H4 (cell line): ENCODE measurements around the genes ATN1, PTPN6 and ACSM4.

GRCh38 chr12:6638828-6640008 is 3.5 kb upstream of the LPAR5 start:
- RAMPAGE, long total RNA = no peak

GRCh38 chr12:6641070-6641351 is 5.3 kb upstream of the LPAR5 start:
- RAMPAGE, long total RNA = no peak

DNA sequence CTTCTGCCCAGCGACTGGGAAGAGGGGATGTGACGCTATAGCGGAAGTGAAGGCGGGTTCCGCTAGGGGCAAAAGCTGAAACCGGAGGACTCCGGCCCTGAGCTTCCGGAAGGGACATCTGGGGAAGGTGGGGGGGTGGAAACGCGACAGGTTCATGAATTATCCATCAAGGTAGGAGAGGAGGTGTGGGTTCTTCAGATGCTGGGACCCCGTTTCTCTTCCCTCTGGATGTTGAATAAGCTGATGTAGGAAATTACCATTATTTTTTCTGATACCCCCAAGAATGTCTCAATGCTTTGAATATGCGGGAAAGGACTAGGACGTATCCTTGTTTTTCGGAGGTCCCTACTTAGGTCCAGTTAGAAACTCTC is 459 bp upstream of the ZNF384 start:
- RAMPAGE, long total RNA = no peak

GRCh38 chr12:6703472-6704028 is 2.9 kb upstream of the PIANP start:
- RAMPAGE, long total RNA = no peak

DNA sequence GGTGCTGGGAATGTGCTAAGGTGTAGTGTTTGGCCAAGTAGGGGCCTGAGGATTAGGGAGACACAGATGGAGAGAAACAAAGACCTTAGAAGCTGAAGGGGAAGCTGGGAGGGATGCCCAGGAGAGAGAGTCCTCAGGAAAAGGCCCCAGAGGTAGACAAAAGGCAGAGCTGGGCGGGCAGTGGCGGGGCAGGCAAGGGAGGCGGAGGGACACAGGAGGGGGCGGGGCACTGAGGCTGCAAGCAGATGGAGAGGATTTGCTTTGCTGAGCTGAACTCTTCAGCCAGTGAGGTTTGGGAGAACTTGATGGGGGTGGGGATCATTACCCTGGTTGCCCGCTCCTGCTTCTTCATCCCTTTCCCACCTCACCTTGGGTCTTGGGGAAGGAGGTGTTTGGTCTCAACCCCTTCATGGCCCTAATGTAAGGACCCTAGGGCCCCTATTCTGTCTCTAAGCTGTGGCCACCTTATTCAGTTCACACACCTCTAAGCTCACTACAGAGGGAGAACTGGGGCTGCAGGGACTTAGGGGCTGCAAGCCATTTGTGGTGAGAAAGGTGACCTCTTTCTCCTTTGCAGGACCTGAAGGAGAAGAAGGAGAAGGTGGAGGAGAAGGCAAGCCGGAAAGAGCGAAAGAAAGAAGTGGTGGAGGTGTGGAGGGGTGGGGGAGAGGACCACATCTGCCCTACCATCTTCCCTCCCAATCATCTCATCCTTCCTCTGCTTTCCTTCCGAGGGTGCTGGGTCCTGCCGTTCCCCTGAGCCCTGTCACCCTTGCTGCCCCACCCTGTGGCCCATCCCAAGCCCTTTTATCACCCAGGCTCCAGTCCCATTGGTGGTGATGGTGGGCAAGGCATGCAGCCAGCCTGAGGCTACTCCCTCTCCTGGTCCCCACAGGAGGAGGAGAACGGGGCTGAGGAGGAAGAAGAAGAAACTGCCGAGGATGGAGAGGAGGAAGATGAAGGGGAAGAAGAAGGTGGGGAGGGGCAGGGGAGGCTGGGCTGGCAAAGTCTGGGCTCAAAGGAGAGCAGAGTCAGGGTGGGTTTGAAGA is 3.0 kb upstream of the LAG3 start:
- RAMPAGE, long total RNA = no peak

DNA sequence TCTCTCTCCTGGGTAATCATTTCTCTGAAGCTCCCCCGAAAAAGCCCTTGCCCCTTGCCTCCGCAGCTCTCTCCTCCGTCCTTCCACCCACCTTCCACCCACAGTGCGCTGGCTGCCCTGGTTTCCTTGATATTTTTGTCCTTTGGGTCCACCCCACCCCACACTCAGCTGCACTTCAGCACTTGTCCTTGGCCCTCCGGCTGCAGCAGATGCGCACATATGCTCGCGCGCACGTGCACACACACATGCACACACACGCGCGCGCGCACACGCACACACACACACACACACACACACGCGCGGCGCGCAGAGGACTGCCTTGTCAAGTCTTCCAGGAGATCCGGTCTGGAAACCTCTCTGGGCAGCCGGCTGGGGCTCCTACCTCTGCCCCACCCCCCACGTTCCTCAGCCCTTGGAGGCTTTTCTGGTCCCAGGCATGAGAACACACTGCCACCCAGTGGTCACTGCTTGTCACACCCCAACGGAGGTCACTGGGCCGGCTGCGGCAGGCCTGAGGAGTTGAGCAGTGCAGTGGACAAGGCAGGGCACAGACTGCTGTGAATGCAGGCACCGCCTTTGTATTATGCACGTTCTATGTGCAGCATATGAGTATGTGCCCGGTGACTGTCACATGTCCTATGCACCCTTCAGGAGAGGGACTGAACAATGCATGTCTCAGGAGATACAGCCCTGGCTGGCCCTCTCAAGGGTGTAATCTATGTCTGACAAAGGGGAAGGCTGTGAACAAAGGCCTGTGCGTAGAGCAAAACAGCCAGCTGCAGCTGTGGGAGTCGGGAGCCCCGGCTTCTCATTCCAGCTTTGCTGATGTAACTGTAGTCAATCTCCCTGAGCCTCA is 6.6 kb downstream of the LAG3 start:
- RAMPAGE, long total RNA = no peak

- RAMPAGE, long total RNA = no peak
Measured at GRCh38 chr12:6868466-6869513, 1.5 kb downstream of the TPI1 start.

DNA sequence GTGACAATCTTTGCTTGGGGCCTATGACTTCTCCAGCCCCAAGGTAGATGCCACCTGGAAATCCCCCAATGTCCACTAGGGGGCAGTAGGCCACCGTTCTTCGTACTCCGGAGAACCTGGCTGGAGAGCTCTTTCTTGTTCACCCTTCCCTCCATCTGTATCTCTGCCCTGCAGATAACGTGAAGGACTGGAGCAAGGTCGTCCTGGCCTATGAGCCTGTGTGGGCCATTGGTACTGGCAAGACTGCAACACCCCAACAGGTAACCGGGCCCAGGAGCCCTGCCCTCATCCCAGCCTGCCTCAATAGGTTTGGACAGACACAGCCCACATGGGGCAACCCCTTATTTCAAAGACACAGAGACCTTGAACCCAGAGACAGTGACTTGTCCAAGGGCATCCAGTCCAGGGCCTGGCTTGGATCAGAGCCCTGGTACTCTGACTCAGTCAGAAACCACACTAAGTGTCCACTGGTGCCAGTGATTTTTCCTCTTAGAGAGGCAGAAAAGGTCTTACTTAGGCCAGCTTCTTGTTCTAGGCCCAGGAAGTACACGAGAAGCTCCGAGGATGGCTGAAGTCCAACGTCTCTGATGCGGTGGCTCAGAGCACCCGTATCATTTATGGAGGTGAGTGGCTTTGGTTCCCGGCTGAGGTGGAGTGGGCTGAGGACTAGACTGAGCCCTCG is 2.3 kb downstream of the TPI1 start:
- RAMPAGE, long total RNA = no peak

GRCh38 chr12:6886174-6887133 is 13.4 kb upstream of the SPSB2 start:
- RAMPAGE, long total RNA = no peak

DNA sequence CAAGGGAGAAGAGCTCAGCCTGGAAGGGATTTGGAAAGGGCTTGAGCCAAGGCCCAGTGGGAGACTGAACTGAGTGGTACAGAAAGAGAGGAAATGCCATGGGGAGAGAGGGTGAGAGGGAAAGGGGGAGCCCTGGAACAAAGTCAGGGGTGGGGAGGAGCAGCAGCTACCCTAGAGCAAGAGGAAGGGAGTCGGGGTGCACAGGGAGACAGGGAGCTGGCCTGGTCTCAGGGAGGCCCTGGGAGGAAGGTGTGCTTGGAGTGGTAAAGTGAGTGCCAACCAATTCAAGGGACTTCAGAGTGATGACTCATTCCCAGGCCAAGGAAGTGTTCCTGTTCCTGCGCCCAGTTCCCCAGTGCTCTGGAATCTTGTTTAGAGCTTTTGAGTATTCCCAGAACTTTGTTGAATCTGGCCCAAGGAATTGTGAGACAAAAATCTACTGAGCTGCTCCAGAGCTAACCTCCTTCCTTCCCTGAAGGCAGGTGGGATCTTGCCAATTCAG is 2.4 kb upstream of the ATN1 start:
- RAMPAGE, long total RNA = no peak

DNA sequence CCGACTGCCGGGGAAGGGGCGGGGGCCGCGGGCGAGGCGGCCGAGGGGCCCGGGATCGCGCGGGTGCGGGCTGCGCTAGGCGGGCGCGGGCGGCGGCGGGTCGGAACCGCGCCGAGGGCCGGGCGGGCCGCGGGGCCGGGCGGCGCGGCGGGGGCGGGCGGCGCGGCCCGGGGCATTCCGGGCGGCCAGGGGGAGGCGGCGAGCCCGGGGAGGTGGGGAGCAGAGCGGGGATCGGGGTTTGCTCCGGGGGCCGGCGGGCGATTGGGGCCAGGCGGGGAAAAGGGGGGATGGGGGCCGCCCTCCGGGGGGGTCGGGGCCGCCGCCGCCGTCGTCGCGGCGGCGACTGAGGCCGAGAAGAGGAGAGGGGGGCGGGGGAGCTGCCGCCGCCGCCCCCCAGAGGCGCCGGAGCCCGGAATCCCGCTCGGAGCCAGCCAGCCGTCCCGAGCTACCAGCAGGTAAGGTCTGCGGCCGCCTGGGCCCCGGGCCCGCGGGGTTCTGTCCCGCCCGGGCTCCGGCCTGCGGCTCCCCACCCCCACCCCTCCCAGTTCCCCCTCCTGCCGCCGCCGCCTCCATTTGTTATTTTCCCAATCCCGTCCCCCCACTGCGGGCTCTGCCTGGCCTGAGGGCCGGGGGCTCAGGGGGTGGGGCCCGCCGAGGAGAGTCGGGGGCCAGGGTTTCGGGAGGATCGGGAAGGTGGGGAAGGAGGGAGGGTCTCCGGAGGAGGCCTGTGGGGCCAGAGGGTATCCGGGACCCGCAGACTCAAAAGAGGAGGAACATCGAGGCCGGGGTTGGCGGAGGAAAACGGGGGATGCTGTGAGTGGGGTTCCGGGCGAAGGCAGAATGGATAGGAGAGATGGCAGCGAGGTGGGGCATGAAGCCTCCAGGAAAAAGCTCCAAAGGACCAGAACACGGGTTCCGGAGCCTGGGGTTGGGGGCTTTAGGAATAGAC is at the start of gene ATN1:
ATN1 (plus strand) TSS at position 30 of the 949 bp plus-strand sequence.
- RAMPAGE, long total RNA = no peak

- RAMPAGE, long total RNA = no peak
Measured at GRCh38 chr12:6951154-6951869, at the start of gene PTPN6. PTPN6 (plus strand) TSS chr12:6951356.

DNA sequence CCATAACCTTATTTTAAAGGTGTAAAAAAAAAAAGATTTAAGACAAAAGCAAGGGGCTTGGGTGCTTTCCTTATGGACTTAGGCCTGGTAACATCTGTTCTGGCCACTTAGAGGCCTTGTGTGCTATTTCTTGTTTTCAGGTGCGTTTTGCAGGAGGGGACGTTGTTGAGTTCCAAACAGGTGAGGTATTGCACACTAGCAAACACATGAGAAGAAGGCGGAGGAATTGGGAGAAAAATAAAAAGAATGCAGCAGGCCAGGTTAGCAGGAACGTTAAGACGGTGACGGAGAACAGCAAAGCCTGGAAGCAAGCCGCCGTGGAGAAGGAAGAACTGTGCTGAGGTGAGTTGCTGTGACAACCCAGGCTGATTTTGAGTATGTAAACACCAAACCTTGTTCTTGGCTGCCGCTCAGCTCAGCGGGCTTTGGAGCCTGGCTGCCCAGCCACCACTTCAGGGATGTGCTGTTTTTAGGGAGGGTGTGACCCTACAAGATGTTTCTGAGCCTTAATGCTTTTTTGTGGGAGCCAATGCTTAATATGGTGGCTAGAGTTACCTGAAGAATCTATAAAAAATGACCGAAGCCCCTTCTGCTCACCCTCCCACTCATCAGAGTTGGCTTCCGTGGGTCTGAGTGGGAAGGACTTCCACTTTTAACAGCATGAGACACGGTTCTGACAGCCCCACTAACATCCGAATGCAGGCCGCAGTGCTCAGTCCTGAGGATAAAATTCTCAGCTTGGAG is 17.5 kb downstream of the EMG1 start:
- RAMPAGE, long total RNA = no peak

DNA sequence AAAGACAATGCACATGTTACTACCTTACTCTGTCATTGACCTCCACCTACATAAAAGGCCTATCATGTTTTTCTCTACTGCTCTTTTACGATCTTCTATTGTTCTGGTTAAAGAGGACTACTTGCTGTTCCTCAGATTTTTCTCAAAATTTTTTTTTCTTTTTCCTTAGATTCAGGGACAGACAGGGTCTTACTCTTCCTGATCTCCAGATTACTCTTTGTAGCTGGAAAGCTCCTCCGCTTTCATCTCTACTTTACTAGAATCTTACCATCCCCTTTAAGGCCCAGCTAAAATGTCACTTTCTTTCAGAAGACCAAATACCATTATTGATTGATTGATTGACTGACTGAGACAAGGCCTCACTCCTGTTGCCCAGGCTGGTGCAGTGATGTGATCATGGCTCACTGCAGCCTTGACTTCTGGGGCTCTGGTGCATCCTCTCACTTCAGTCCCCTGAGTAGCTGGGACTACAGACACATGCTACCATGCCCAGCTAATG is 8.1 kb downstream of the LPCAT3 start:
- RAMPAGE, long total RNA = no peak

DNA sequence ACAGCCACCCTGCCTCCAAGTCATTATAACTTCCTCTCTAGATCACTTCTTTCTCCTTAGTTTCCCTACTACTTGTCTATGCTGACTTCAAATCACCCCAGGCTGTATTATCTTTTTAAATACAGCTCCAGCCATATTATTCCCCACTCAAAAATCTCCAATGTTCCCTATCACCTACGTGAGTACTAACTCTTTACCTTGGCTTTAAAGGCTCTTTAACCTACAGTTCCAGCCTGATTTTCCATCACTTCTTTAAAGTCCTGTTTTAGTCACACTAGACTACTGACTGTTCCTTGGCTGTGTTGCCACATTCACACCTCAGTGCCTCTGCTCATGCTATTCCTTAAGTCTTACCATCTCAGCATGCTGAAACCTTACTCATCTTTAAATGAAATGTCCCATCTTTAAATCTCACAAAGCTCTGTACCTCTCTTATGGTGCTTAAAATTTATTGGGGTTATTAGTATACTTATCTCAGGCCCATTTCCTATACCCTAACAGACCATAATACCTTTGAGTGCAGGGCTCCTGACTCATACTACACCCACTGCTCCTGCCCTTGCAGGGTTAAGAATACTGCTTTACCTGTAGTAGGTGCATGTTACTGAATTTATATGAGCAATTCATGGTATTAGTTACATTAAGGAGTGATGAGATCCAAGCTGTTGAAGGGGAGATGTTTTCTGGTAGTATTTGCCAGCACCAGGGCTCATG is 4.4 kb downstream of the LPCAT3 start:
- RAMPAGE, long total RNA = no peak

DNA sequence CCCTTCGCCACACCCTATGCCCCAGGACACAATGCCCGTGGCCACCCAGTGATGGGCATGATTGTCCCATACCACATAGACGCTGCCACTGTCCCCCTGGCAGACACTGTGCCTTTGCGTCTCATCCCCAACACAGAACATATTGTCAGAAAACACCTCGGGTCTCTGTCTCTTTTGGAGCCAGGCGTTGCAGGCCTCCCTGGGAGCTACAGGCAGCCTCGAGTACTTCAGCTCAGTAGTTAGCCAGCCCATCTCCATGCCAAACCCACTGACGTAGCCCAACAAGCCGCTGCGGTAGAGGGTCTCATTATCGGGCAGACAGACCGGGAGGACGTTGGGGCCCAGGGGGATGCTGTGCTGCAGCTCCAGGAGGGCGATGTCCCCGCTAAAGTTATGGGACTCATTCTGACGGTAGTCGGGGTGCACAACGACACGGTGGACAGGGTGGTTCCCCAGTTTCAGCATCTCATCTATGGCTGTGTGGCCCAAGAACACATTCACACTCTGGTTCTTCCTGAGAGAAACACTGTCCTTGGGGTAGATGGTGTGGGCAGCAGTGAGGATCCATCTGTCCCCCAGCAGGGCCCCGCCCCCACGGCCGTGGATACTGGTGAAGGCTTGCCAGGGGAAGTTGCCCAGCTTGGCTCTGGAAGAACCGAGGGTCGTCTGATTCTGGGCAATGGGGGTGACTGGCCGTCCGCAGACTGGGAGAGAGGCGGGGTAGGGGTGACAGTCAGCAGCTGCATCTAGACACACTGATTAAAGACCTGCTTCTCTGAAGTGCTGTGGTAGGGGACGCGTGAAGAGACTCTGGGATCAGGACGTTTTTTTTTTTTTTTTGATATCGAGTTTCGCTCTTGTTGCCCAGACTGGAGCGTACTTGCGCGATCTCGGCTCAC is 4.5 kb upstream of the C1R start:
- RAMPAGE, long total RNA = no peak

- RAMPAGE, long total RNA = no peak
Measured at GRCh38 chr12:7303775-7304164, at the start of gene ACSM4. ACSM4 (plus strand) TSS chr12:7304072.

DNA sequence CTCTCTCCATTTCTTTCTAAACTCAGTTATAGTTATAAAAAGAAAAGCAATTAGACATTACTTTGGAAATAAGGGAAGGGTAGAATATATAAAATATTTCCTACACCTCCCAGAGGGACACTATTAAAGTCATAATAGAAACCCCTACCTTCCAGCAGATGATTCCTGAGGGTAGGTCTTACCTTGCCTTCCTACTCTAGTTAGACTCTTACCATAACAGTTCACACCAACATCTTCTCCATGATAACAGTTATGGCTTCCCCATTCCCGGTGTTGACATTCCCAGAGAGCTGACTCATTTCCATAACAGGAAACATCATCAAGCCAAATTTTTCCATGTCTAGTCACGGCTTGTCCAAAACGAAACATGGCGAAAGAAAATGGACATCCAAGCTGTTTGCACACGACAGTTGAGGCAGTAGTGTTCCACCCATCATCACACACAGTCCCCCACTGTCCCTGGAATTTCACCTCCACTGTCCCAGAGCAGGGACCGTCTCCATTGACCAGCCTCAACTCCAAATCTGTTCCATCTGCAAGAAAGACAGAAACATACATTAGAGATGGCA is 10.7 kb downstream of the CD163L1 start:
- RAMPAGE, long total RNA = no peak

GRCh38 chr12:7489958-7490366 is 13.6 kb downstream of the CD163 start:
- RAMPAGE, long total RNA = no peak

DNA sequence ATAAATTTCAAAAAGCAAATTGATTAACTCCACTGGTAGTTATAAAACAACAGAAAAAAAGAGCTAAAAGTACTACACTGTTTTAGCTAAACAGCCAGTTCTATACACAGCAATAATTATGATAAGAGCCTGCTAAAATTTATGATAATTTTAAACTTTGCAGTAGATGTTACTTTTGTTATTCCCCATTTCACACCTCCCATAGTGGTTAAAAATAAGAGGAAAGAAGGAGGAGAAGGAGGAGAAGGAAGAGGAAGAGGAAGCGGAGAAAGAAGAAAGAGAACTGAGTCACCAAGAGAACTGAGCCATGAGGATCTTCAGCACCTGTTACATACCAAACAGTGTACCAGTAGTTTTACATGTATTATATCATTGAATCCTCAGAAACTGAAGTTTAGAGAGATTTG is 4.0 kb downstream of the CD163 start:
- RAMPAGE, long total RNA = no peak